ENCODE measurements around a stretch of chr4.

DNA sequence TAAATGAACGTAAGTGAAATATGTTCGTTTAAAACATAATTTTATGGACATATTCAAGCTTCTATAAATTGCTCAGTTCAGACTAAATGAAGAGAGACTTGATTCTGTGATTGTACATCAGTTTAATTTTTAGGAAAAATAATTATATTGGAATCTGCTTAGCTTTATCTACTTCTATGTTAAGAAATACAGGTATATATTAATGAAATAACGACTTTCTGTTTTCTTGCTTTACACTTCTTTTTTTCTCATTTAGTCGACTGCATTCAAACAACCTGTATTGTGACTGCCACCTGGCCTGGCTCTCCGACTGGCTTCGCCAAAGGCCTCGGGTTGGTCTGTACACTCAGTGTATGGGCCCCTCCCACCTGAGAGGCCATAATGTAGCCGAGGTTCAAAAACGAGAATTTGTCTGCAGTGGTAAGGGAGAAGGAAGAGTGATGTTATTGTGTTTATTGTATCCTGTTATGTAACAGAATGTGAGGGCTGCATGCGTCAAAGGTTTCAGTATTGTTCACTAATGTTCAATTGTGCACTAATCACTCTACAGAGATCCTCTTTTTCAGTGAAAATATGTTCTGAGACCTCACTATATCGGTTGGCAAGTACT lies 211.6 kb upstream of the PACRGL start:
- RRBS: no CpG with 5 or more reads among the region's 11 CpGs

DNA sequence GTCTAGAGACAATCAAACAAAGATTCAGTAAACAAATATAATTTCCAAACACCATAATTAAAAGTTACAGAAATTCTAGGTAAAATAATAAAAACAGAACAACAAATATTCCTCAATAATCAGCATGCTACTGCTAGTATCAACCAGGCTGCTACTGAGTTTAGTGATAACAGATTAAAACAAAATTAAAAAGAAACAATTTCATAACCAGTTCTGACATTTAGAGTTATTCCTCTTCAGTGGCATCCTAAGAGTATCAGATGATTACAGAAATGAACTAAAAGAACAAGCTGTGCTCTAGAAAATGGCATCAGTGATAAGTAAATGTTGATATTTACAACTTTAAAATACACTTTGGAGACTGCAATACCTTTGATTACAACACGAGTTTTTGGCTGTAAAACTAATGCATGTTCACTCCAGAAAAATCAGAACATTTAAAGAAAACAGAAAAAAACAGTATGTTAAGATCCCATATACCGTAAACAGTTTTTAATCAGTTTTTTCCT lies 73.0 kb downstream of the ADGRA3 start:
- RRBS: no CpG with 5 or more reads among the region's 2 CpGs

GRCh38 chr4:22490759-22491033 lies 25.2 kb downstream of the ADGRA3 start:
- RRBS: no CpG with 5 or more reads among the region's 2 CpGs

DNA sequence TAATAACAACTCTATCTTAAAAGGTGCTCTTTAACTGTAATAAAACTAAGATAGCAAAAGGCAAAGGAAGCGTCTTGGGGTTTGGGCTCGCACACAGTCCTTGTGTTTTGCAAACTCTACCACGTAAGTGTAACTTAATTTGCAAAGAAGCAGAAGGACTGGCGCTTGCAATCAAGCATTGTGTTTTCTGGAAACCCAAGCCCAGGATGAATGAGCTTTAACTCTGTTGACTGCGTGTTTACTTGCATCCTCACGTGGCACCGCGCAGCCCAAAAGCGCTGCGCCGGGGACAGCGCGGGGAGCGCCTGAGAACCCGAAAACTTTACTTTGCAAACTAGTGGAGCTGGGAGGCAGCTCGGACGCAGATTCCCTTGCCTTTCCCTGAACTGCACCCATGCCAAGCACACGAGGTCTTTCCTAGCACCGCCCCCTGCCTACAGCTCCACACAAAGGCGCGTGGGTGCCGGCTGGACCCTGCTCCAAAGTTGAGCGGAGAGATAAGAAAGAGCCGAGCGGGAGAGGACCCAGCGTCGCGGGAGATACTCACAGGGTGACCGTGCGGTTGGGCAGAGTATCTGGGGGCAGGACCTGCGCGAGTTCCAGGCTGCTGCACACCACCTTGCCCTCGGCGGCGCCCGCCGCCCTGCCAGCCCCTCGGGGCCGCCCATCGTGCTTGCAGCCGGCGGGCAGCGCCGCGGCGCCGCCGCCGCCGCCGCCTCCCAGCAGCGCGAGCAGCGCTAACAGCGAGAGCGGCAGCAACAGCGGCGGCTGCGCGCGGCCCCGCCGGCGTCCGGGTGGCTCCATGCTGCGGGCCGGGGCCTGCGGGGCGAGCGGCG lies 667 bp downstream of the ADGRA3 start:
- RRBS: 2% methylated on average over 22 of the region's 71 CpGs

DNA sequence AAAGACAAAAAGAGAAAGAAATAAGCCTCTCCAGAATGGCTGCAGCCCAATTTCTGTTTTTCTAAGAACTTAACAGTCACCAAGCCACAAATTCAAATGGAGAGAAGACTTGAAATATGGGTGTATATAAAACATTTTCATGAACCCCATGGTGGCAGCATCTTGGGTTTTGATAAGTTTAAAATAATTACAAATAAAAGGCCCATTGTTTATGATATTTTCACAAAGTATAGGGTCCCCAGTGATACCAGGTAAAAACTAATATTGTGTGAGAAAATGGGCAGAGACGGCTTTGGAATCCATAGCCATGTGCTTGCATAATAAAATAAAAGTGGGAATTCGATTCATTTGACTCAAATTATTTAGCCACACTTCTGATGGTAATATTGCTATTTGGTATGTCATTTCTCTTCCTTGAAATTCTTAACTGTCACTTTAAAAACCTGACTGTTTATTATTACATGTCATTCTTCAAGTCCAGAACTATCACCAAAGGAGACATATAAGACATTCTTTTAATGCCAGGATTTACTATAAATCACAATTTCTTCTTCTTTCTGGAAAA lies 602.4 kb upstream of the ADGRA3 start:
- RRBS: no CpG with 5 or more reads among the region's 2 CpGs

DNA sequence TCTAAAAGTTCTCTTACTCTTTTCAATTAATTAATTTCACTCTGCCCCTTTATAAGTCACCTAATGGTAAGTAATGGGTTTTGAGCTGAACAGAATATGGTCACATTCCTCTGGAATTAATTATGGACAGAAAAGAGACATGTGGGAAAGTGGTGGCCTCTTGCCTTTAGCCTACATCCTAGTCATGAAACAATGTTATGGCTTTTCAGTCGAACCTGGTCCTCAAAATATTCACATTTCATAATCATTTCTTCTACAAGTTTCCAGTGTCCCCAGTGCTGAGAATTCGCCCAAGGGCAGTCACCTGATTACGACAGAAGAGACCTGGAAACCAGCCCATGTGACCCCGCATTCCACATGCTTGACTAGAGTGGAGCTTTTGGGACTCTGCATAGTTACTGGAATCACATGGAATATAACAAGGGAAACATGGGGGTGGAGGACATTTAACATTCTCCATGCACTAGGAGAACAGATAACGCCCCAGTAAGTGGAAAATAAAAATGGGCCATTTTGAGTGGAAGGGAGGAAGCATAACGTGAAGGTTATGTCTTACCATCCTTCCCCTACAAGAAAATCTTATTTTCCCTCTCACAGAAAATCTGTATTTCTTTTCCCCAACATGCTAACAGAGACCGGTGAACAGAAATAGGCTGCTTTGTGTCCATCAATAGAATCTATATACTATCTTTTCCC lies 100.1 kb downstream of the PPARGC1A start:
- RRBS: no CpG with 5 or more reads among the region's 7 CpGs

DNA sequence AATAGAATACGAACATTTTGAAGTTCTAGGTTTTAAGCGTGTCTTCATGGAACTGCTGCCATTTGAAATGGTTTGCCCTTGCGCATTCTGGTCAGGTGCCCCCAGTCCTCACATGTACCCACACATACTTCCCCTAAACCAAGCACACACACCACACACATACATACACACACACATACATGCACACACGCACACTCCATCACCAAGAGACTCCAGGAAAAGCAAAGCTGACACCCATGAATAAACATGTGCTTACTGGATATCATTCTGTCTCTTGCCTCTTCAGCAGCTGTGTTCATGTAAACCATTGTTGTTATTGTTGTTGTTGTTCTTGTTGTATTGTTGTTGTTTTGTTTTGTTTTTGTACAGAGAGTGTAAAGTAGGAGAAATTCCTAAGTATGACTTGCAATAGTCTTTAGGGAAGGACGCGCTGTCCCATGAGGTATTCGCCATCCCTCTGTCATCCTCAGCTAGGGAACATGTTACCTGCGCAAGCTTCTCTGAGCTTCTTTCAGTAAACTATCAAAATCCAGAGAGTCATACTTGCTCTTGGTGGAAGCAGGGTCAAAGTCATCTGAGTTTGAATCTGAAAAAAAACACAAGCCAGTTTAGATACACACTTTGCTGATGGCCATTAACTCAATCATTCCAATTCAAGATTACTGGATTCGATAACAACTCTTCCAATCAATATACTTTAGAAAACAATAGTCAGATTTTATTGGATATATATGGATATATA lies 94.3 kb downstream of the PPARGC1A start:
- RRBS: no CpG with 5 or more reads among the region's 9 CpGs

DNA sequence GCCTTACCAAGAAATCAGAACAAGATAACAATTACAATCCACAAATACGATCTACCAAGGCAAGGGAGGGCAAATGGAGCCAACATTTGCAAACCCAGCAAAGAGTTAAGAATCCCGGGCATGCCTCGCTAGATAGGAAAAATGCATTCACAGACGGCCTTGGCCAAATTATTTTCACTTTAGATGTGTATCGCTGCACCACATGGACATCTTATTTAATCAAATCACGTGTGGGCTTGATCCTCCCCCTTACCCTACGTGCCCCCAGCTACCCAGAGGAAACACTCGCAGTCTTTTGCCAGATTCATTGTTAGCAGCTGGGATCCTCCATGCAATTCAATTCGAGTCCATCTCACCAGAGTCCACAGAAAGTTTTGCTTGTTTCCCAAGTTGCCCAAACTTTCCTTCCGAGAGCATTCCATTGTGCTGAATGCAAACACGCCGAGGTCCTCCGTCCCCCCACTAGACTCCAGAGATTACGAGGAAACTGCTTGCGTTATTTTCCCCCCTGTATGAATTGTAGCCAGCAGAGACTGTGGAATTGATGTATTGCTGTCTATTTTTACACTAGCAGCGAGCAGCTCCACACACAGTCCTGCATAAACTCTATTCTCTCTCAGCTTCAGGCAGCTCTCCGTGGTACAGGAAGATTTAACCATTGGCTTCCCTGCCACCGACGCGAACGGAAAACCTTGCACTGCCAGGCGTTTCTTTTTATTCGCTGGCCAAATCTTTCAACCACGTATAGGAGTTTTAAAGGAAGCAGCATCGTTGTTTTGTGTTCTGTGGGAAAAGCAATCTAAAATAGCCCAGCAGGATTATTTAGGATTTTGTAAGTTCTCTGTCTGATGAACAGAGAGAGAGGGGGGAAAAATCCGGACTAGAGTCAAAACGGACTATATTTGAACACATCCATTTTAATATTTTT lies 999 bp downstream of the PPARGC1A start:
- RRBS: no CpG with 5 or more reads among the region's 27 CpGs

- RRBS: no CpG with 5 or more reads among the region's 8 CpGs
Observed at GRCh38 chr4:23903888-23904673, 14.2 kb upstream of the PPARGC1A start.

DNA sequence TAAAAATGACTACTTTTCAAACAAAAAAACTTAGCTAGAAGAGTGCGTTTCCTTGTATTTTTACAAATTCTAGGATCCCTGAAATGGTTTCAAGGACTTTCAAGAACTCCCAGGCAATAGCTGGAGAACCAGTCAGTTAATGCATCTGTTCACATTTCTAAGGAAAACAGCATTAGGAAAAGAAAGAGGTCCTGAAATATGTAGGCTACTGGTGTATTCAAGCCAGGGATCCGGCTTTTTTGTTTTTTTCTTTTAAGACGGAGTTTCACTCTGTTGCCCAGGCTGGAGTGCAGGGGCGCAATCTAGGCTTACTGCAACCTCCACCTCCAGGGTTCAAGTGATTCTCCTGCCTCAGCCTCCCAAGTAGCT lies 11.7 kb downstream of the DHX15 start:
- RRBS: no CpG with 5 or more reads among the region's 4 CpGs

DNA sequence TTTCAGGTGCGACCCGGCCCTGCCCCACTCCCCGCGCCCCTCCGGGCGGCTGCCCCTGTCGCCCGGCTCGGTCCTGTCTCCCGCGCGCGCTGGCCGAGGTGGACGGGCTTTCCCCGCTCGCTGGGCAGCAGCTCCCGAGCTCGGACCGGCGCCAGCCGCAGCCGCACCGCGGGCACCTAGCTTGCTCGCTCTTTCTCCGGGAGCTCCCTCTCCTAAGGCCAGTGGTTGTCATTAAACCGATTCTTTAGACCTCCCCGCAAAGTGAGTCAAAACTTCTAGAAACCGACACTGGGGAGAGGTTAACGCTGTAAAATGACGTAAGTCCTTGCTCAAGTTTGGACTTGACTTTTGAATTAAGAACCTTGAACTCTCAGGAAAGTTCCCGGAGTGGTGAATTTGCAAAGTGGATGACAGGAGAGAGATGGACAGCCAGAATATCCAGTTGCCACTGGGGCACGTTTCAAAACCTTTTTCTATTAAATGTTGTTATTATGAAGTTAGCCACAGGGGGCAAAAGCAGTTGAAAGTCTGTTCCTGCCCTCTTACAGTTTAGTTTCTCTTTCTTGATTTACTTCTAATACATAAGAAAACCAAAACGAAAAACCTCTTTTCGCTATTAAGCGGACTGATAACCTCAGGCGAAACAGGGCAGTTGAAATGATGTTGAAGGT lies 728 bp downstream of the PI4K2B start:
- RRBS: under 1% methylated on average over 19 of the region's 38 CpGs

- RRBS: no CpG with 5 or more reads among the region's 2 CpGs
Observed at GRCh38 chr4:25284790-25284989, 27.9 kb upstream of the ZCCHC4 start.

DNA sequence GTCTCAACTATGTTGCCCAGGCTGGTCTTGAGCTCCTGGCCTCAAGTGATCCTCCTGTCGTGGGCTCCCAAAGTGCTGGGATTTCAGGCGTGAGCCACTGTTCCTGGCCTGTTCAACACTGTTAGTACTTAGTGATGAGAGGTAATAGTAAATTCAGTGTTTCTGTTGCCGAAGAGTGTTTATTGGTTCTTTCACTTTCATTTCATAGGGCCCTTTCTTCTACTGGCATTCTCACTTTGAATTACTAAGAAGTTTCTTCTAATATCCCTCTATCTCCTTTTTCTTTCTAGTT lies 18.9 kb downstream of the ZCCHC4 start:
- RRBS: no CpG with 5 or more reads among the region's 3 CpGs

DNA sequence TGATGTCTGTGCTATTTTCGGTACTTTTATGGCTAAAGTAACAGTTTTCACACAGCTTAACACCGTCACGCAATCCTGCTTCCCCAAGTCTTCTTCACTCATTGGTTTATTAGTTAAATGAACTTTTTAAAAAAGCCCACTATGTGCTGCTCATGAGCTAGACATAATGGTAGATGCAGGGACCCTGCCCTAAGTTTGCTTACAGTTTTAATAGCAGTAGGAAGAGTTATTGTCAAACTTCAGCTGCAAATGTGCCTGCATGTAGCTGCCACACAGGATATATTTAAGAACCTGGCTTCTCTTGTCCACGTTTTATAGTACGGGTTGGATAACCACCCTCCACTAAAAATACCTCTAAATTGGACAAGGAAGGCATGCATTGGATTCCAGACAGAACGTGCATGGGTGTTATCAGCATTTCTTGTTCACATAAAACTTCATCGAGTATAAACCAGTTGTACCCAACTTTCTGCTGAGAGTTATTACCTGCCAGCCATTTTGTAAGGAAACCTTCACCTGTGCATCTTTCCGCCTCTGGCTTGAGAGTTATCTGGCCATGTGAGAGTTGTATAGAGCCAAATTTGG lies 780 bp downstream of the ANAPC4 start:
- RRBS: no CpG with 5 or more reads among the region's 8 CpGs

- RRBS: no CpG with 5 or more reads among the region's 3 CpGs
Observed at GRCh38 chr4:25397944-25398883, 21.2 kb downstream of the ANAPC4 start.

DNA sequence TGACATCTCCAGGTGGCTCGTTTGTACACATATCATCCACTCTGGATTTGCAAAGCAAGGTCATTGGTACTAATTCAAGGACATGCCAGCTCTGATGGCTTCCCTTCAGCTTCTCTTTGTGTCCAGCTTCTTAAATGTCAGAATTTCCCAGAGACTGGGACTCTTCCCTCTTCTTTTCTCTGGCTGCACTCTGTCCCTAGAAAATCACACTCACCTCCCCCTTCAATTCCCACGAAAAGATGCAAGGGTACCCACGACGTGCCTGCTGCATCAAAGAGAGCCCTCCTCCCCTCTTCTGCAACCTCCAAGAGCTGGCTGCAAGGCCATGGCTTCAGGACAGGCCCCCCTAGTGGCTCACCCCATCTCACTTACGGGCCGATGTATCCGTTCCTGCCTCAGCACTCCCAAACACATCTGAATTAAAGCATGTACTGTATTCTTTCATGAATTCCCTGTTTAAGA lies 42.7 kb downstream of the SEL1L3 start:
- RRBS: no CpG with 5 or more reads among the region's 7 CpGs

GRCh38 chr4:25874558-25875043 lies 11.8 kb upstream of the SEL1L3 start:
- RRBS: no CpG with 5 or more reads among the region's 3 CpGs